GM06990 (cell line): ENCODE measurements around the gene TNP1.

GRCh38 chr2:216633532-216634273 lies 483 bp downstream of the IGFBP2 start:
- RRBS: 4% methylated on average over 15 of the region's 80 CpGs

GRCh38 chr2:216635978-216637050 lies 3.1 kb downstream of the IGFBP2 start:
- RRBS: no CpG with 5 or more reads among the region's 32 CpGs

- RRBS: 93% methylated on average over 1 of the region's 8 CpGs
Measured at GRCh38 chr2:216643619-216644727, 10.8 kb downstream of the IGFBP2 start.

DNA sequence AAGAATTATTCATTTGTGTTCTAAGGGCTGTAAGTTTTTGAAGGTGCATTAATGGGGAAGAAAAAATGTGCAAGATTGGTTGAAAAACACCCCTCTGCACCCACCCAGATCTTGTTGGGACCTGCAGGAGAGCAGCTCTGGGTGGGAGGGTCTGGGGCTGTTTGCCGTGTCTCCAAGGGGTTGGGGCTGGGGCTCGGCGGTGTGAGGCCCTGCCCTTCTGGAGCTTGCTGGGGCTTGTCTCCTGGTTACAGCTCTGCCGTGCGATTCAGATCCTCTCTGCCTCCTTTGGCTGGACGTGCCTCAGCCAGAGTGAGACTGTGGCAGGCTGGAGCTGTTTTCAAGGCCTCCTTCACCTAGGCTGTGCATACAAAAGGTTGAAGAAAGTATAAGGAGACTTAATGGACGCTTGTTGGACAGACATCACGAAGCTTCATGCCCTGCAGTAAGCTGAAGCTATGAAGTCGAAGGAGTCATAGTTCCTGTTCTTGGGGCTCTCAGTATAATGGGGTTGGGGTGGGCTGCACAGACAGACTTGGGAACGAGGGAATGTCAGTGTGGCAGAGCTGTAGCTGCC lies 26.2 kb downstream of the IGFBP2 start:
- RRBS: no CpG with 5 or more reads among the region's 10 CpGs

DNA sequence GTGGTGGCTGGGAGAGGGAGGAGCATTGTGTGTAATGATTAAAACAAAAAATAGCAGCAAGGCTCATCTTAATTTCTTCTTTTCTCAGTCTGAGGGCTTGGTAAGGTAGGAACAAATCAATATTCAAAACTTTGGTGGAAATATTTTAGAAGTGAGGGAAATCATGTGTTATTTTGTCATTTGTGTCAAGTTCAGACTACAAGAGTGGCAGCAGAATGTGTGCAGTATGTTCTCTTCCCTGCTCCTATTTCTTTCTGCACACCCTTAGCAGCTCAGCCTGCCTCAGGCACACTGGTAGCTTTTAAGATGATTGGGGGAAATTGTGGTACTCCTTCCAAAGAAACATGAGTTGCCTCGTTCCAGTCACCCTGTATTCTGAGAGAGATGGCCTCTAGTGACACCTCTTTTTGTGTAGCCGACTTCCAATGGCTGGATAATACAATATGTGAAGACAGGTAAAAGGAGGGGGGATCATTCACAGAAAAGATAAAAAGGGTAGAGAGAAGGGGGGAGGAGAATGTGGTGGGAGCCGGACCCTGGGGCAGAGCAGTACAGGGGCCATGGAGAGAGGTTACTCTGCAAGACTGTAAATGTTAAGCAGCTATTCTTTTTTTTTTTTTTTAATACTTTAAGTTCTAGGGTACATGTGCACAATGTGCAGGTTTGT lies 1.9 kb upstream of the IGFBP5 start:
- RRBS: no CpG with 5 or more reads among the region's 3 CpGs

- RRBS: no CpG with 5 or more reads among the region's 6 CpGs
Measured at GRCh38 chr2:216717360-216717756, 22.0 kb upstream of the IGFBP5 start.

DNA sequence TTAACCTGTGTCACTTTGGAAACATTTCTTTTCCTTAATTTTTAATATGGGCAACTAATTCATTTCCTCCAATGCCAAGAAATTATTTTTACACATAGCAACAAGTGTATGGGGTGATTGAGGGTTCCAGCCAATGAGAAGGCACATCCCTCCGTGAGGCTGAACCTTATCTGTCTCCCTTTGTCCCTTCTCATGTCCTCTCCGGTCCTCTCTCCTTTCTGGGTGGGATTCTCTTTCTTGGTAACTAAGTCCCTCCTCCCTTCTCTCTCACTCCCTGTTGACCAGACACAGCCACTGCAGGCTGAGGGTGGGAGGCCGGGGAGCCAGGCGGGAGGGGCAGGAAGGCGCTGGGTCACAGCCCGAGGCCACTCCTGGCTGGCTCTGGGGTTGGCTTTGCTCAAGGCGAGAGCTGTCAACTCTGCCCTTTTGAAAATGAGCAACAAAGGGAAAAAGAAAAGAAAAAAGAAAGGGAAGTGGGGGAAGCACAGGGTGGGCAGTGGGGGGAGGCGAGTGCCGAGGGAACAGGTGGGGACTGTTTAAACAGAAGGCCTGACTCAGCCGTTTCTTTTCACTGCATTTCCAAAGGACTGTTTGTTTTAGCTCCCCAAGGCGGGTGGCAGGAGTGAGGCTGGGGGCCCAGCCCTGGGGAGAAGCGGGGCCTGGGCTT lies 70.4 kb upstream of the IGFBP5 start:
- RRBS: 34% methylated on average over 2 of the region's 12 CpGs

GRCh38 chr2:216810453-216810961 lies 49.4 kb downstream of the TNP1 start:
- RRBS: 50% methylated on average over 1 of the region's 23 CpGs

DNA sequence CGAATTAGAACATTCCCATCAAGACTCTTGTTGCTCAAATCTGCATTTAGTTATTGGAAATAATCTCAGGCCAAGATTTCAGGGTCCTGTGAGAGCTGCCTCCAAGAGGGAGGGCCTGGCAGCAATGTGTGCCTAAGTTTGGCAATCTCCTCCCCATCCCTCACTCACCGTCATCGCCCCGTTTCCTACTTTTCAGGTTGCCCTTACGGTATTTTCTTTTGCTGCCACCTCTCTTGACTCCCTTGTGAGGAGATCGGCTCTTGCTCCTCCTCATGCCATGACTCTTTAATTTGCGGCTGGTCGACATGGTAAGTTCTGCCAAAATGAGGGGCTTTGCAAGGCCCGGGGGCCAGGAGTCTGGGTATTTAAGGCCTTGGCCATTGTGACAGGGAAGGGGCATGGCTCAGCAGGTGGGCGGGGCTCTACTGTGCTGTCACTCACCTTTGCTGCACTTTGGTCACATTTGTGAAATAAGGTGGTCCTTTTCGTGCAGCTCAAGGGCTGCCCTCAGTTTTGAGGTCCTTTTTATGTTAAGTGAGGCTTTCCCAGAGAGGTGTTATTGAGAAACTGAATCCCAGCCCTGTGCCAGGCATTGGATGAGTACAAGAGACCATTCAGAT lies at the start of gene TNP1:
TNP1 (minus strand) TSS at position 337 of the 620 bp plus-strand sequence.
- RRBS: no CpG with 5 or more reads among the region's 11 CpGs

GRCh38 chr2:216880570-216881243 lies 20.8 kb upstream of the TNP1 start:
- RRBS: no CpG with 5 or more reads among the region's 7 CpGs

DNA sequence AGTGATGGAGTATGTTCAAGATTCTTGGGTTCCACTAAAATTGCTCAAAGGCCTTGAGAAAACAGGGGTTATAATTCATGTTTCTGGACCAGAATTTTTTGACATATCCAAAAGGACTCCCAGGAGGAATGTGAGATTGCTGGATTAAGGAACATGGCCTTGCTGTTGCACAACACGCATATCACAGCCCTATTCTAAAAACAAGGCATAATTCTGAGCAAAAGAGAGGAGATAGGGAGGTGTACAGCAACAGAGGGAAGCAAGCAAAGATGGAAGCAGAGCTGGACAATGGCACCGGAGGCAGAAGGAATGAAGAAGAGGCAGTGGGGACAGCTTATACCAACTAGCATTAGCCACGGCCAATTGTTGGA lies 111.8 kb upstream of the TNP1 start:
- RRBS: no CpG with 5 or more reads among the region's 3 CpGs

- RRBS: no CpG with 5 or more reads among the region's 6 CpGs
Measured at GRCh38 chr2:217089839-217090549, 230.1 kb upstream of the TNP1 start.

- RRBS: no CpG with 5 or more reads among the region's 7 CpGs
Measured at GRCh38 chr2:217393321-217394300, 533.7 kb upstream of the TNP1 start.

GRCh38 chr2:217672248-217672992 lies 330.4 kb downstream of the TNS1 start:
- RRBS: no CpG with 5 or more reads among the region's 5 CpGs

- RRBS: 38% methylated on average over 12 of the region's 34 CpGs
Measured at GRCh38 chr2:217817530-217818568, 184.9 kb downstream of the TNS1 start.

- RRBS: no CpG with 5 or more reads among the region's 7 CpGs
Measured at GRCh38 chr2:217826540-217827215, 176.1 kb downstream of the TNS1 start.

- RRBS: no CpG with 5 or more reads among the region's 7 CpGs
Measured at GRCh38 chr2:217888393-217888773, 114.4 kb downstream of the TNS1 start.

GRCh38 chr2:217899230-217900647 lies 103.1 kb downstream of the TNS1 start:
- RRBS: no CpG with 5 or more reads among the region's 24 CpGs

GRCh38 chr2:217903427-217904698 lies 98.9 kb downstream of the TNS1 start:
- RRBS: no CpG with 5 or more reads among the region's 15 CpGs